Panc1 (cell line): ENCODE results near the genes ZNF410 and RPS6KL1.

GRCh38 chr14:73886112-73887103, at the start of gene ZNF410:
Gene ZNF410 (plus strand): TSS chr14:73886859.
- RRBS, 2 experiments, result under 1 to 5% methylated on average over 15 to 17 of the region's 67 CpGs

GRCh38 chr14:73942975-73943201, 7.0 kb downstream of the FAM161B start:
- RRBS, 2 experiments, result no CpG with 5 or more reads among the region's 1 CpG

- RRBS, 2 experiments, result no CpG with 5 or more reads among the region's 14 CpGs
Observed at GRCh38 chr14:74298901-74299681, 3.6 kb downstream of the ABCD4 start.

DNA sequence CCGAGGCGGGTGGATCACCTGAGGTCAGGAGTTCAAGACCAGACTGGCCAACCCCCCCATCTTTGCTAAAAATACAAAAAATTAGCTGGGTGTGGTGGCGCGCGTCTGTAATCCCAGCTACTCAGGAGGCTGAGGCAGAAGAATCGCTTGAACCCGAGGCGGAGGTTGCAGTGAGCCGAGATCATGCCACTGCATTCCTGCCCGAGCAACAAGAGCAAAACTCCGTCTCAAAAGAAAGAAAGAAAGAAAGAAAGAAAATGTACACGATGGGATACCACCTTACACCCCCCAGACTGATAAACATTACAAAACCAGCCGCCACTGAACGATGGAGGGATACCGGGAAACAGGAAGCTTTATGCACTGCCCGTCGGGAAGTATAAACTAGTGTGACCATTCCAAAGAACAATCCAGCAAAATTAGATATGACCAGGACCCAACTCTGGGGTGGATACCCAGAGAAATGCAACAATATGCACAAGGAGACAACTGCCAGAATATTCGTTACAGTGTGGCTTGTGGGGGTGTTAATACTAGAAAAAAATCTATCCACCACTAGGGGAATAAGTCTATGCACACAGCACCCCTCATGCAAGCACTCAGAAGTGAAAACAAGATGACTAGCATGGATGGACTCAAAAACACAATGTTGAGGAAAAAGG, 932 bp downstream of the ABCD4 start:
- RRBS, 2 experiments, result no CpG with 5 or more reads among the region's 18 CpGs

GRCh38 chr14:74400977-74401804, 24.8 kb downstream of the SYNDIG1L start:
- RRBS, 2 experiments, result 70% methylated on average over 1 of the region's 12 CpGs; no CpG with 5 or more reads in 1 of the 2 experiments

GRCh38 chr14:74401925-74402511, 24.0 kb downstream of the SYNDIG1L start:
- RRBS, 2 experiments, result no CpG with 5 or more reads among the region's 10 CpGs

DNA sequence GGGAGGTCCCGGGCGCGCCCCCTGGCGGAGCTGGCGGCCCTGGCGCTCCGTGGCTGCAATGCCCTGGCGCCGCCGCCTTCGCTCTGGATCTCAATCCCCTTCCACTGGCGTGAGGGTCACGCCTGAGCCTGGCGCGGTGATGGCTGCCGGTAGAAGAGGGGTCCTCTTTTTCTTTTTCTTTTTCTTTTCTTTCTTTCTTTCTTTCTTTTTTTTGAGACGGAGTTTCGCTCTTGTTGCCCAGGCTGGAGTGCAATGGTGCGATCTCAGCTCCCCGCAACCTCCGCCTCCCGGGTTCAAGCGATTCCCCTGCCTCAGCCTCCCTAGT, 670 bp upstream of the LTBP2 start:
- RRBS, 2 experiments, result 3 to 17% methylated on average over 1 of the region's 23 CpGs

- RRBS, 2 experiments, result no CpG with 5 or more reads among the region's 36 CpGs
Observed at GRCh38 chr14:74798172-74799577, 35.6 kb downstream of the YLPM1 start.

- RRBS, 2 experiments, result no CpG with 5 or more reads among the region's 5 CpGs
Observed at GRCh38 chr14:74811500-74811773, 48.3 kb downstream of the YLPM1 start.

- RRBS, 2 experiments, result no CpG with 5 or more reads among the region's 4 CpGs
Observed at GRCh38 chr14:74835111-74835647, 40.8 kb downstream of the PROX2 start.

DNA sequence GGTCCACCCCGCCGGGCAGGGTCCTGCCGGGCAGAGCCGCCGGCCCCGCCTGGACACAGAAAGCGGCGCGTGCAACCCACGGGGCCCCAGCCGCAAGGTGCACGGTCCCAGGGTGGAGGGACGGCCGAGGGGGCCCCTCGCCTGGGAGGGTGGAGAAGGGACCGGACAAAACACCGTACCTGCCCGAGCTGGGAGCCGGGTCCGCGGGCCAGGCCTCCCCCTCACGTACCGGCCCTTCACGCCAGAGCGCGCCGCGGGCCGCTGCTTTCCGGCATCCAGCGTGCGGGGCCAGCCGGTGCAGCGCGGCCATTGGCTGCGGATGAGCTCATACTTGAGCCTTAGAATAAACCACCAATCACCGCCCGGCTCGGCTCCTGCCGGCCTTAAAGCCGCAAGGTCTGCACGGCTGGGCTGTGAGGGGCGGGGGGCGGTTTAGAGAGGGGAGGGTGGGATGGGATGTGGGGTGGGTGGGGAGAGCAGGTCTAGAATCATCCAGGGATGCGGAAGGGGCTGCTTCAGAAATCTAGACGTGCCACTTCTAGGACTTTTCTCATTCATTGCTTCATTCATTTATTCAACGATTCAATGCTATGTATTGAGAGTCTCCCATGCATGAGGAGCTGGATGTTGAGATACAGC, at the start of gene RPS6KL1:
Gene RPS6KL1 (minus strand): TSS at position 260 of the 639 bp plus-strand sequence.
- RRBS, 2 experiments, result 2 to 5% methylated on average over 14 of the region's 47 CpGs

- RRBS, 2 experiments, result 13 to 34% methylated on average over 1 of the region's 14 CpGs
Observed at GRCh38 chr14:74953731-74954593, 1.4 kb downstream of the PGF start.

- RRBS, 2 experiments, result no CpG with 5 or more reads among the region's 5 CpGs
Observed at GRCh38 chr14:74964991-74965709, 9.8 kb upstream of the PGF start.

DNA sequence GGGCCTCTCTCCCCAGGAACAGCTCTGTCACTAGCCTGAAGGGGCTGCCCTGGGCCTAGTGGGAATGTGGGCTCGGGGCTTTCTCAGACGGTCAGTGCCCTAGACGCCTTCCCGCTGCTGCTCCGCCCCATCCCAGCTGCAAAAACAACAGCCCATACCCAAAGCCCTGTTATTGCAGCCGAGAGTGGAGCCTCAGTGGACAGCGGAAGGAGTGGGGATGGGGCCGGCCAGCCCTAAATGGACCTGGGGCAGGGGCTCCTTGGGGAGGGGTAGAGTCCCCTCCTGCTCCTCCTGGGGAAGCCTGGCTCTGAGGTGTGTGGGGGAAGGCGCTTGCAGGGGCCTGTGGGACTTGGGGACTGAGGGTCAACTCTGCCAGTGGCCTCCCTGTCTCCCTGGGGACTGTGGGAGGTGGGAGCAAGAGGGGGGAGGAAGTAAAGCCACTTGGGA, 18.1 kb upstream of the EIF2B2 start:
- RRBS, 2 experiments, result no CpG with 5 or more reads among the region's 9 CpGs

GRCh38 chr14:75014101-75014661, 11.5 kb downstream of the EIF2B2 start:
- RRBS, 2 experiments, result no CpG with 5 or more reads among the region's 5 CpGs

DNA sequence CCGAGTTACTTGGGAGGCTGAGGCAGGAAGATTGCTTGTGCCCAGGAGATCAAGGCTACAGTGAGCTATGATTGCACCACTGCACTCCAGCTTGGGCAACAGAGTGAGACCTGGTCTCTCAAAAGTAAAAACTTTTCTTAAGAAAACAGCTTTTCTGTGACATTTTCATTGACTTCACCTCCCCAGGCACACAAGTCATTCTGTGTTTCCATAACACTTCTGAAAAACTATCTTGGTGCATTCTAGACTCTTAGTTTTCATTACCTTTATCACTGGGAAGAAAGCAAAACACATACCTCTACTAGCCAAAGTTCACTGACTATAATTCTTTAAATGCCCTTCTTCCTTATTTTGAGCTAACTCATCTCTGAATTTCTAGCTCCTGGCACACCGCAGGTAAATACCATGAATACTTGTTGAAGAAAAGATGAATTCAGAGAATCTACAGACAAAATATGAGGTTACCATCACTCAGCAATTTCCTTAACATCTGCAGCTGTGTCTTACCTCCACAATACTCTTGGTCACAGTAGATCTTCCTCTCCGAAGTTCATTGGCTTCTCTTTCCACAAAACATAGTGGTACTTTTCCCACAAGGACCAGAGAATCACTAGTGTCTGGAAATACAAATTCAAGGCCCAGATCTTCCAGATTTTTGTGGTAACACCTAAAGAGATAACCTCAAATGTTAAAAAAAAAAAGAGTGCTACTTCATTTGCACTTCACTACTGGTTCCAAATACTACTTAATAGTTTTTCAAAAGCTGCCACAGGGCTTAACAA, 21.0 kb downstream of the MLH3 start:
- RRBS, 2 experiments, result no CpG with 5 or more reads among the region's 3 CpGs

GRCh38 chr14:75070165-75070817, 850 bp downstream of the ZC2HC1C start:
- RRBS, 2 experiments, result no CpG with 5 or more reads among the region's 14 CpGs

- RRBS, 2 experiments, result no CpG with 5 or more reads among the region's 8 CpGs
Observed at GRCh38 chr14:75124007-75124684, 2.7 kb downstream of the NEK9 start.

- RRBS, 2 experiments, result no CpG with 5 or more reads among the region's 6 CpGs
Observed at GRCh38 chr14:75133960-75134847, 7.4 kb upstream of the NEK9 start.

DNA sequence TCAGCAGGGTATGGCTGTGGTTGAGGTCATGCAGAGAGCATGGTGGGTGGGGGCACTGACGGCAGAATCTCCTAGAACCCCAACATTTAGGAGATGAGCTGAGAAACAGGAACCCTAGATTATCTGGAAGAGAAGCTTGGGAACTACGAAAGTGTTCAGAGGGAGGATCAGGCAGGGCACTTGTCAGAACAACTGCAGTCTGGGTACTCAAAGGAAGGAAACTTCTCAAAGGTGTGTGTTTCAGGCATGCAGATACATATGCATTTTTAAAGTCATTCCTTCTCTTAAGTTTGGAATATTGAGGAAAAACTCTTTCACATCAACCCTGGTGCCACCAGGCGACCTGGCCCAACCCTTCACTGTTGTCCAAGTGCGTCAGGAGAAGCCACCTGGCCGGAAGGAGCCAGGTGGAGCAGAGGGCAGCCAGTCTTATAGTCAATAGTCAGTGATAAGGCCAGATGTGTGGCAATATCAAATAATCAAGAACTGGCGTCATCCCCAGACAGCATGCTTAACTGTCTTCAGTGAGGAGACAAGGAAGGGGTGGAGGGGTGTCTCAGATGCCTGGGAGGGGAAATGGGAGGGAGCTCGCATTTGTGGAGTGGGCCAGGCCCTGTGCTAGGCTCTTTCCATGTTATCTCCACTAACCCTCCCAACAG, 49.2 kb upstream of the FOS start:
- RRBS, 2 experiments, result no CpG with 5 or more reads among the region's 7 CpGs